Fibroblast of the aortic adventitia (primary cell): ENCODE measurements around the gene TMEM234.

DNA sequence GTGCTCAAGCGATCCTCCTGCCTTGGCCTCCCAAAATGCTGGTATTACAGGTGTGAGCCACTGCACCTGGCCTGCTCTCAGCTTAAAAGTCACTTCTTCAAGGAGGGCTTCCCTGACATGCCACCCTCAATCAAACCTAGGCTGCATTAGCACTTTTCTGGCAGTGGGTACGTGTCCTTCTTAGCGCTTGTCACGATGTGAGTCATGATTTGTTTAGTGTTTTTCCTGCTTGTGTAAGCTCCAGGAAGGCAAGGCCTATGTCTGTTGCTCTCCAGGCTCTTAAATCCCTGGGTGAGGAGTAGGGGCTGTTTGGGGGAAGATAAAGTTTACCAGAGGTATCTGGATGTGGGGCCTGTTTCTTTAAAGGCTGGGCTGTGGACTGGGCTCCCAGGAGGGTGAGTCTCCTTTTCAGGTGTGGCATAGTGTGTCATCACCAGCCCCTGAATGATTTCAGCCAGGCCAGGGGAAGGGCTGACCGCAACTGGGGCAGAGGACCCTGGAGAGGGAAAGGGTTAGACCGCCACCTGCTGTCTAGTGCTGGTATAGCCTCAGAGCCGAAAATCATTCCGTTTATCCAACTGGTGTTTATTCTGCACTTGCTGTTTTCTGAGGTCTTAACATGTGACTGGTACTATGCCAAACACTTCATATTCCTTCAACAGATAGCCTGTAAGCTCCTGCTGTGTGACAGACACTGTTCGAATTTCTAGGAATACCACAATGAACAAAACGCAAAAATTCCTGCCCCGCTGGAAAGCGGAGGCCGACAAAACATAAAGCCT is 9.6 kb downstream of the SERINC2 start:
- CAGE, long polyA plus RNA = no peak

DNA sequence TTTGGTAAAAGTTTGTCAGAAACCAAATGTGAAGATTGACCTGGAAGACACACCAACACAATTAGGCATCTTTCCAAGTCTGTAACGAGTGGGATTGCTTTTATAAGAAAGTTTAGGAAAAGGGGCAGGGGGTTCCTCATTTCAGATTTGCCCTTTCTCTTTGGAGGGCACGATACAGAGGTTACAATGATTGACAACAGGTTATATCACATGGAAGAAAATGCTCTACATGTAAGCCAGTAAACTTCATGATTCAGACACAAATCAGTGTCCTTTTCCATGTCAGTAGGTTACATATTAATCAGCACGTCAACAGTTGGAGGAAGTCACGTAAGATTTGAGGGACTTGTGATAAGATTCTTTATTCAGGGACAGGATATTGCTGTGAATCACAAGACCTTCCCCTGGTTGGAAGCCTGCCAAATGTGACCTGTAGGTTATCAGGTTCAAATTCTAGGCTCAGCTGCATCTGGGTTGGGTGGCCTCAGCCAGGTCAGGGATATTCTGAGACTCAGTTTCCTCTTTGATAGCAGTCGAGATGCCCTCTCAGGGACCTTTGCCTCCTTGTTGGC is 31.7 kb downstream of the SERINC2 start:
- CAGE, long polyA plus RNA = no peak

DNA sequence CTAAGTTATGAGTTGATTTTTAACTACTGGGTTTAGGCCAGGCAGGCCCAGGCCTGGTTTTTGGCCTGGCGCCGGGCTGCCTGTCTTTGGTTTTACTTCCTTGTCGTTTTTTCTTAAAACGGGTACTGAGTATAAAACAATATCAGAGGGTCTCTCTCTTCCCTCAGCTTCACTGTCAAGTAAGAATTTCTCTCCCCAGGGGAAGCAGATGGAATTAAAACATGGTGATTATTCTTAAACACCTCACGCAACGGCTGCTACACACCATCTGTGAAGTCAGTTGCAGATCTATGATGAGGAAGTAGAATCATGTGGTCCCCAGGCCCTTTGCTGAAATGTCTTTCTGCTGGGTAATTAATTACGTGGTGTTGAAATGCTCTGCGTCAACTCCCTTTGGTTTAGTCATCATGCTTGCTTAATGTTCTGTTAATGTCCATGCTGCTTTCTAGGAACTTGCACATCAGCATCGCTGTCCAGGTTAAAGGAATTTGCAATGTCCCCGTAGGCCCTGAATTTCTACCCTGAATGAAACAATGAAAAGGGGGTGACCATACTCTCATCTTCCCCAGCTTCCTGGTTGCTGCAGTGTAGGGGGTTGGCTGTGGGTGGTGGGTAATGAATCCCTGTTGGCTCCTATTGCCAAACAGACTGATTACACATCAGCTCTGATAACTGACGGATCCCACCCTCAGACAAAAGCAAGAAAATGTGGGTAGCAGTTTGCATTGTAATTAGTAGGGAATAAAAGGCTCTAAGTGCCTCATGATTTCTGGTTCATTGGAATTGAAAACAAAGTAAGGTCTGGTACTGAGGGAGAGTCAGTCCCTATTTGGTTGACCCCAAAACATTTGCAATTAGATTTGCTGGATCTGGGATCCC is 70.4 kb downstream of the SERINC2 start:
- CAGE, long polyA plus RNA = no peak

GRCh38 chr1:31501269-31501692 is 75.0 kb upstream of the TINAGL1 start:
- CAGE, long polyA plus RNA = no peak

DNA sequence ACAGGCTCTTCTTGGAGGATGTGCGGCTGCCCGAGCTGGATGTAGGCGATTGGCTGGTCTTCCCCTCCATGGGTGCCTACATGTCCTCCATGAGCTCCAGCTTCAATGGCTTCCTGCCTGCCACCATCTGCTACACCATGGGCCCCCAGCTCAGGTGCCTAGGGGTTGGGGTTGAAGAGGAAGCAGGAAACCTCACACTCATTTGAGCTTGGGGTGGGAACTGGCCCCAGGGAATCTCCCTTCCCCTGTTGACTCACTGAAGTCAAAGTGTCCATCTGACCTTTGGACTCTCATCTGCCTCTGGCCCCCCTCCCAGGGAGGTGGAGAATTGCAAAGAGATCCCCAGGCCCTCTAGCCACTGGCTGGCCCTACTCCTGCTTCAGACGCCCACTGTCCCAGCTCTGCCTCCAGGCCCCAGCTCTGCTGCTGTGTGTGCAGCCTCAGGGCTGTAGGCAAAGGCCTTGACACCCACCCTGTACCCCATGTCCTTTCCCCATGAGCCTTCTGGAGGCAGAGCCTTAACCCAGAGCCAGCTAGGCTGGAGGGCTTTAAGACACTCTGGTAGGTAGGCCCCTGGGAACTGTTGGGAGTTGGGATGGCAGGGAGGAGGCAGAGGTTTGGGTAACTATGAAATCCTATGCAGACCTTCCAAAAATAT is 67.1 kb upstream of the TINAGL1 start:
- CAGE, long polyA plus RNA = no peak

GRCh38 chr1:31548892-31549488 is 27.3 kb upstream of the TINAGL1 start:
- CAGE, long polyA plus RNA = no peak

DNA sequence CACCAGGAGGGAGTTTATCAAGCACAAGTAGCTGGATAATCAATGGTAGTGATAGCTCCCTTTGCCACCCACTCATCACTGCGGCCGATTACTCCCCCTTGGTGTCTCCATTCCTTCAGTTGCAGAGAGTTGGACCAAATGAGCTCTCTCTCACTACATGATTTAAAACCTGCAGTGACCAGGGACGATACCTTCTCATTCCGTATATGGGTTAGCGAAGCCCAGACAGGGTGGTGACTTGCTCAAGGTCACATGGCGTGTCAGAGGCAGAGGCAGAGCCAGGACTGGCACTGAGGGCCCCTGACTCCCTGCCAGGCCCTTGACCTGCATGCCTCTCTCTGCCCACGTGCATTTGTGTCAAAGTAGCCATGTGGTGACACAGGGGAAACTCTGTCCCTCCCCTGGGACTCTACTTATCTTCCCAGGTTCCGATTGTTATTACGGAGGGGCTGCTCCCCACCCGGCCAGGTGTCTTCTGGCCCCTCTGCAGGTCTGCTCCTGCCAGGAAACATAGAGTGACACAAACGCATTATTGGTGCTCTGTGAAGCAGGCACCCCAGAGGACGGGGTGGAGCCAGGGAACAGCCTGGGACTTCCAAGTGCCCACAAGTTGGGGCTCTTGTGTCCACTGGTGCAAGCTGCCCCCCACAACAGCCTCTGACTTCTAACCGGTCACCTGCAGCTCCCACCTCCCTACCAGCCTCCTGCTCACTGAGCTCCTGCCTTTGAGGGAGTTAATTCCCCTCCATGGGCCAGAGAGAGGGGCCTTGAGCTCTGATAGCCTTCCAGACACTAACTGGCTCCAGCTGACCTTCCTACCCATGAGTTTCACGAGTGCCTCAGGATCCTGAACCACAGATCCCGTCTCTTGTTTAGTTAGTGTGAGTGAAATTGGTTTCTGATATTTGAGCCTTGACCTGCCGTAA is 7.3 kb upstream of the TINAGL1 start:
- CAGE, long polyA plus RNA = no peak

DNA sequence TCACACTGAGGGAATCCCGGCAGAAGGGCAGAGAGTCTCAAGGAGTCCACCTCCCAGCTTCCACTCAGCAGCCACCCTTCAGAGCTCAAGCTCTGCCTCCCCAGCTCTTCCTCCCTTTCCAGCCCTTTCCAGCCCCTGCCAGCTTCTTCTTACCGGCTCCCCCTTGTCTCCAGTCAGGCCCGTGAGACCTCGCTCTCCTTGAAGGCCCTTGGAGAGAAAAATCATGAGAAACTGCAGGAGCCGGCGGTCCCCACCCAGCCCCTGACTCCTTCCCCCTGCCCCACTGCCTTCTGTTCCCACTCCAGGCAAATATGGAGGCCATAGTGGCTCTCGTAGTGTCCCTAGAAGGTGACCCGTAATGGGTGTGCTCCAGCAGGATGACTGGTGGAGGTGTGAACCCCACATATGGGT is 24.0 kb upstream of the PEF1 start:
- CAGE, long polyA plus RNA = no peak

DNA sequence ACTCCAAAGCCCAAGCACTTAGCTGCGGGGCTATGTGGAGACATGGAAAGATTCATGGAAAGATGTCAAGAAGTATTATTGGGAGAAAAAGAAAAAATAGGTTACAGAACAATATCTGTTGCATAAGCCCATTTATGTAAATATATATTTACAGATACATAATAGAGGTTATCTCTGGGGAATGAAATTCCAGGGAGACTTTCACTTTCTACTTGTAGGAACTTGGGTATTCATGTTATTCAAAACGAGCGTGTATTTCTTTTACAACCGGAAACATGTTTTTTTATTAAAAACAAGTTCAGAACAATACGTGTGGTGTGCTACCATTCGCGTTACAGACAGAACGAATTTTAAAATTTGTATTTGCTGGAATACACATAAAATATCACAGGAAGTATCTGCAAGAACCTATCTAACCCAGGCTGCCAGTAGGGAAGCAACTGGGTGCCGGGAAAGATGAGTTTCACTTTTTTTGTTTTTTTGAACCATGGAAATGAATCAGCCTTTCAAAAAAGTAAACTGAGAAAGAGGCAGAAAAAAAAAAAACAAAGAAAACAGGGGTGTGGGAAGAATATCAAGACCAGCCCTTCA is 13.3 kb downstream of the SPOCD1 start:
- CAGE, long polyA plus RNA = no peak

DNA sequence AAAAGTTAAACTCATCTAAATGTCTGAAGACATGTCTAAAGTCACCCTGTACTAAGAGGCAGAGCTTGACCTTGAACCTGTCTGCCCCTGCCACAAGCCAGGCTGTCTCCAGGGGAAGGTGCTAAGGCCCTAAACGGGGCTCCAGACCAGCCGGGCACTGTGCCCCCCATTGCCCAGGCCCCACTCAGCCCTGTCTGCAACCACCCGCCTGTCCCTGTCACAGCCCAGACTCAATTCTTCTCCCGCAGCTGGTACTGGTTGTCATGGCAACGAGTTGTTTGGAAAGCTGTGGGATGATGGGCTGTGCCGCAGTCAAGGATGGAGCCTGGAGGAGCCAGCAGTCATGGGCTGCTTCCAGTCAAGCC is 4.3 kb downstream of the SPOCD1 start:
- CAGE, long polyA plus RNA = no peak

DNA sequence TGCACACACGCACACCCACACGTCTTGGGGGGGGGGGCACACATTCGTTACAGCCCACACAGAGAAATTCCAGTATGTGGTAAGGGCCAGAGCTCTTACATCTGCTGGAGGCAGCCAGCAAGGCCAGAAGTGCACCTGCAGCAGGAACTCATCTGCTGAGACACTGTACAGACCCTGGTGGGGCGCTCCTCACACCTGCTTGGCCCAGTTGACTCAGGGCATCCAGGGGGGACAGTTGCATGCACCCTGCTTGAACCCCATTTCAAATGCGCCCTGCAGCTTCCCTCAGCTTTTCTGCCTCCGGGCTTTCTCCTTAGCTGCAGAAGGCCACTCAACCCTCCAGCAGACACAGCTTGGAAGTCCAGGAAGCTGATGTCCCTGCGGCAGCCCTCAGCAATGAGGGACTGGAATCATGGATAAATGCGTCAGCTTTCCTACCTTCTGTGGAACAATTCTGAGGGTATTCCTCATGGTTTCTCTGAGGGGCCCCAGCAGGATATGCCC is 32.9 kb upstream of the SPOCD1 start:
- CAGE, long polyA plus RNA = no peak

DNA sequence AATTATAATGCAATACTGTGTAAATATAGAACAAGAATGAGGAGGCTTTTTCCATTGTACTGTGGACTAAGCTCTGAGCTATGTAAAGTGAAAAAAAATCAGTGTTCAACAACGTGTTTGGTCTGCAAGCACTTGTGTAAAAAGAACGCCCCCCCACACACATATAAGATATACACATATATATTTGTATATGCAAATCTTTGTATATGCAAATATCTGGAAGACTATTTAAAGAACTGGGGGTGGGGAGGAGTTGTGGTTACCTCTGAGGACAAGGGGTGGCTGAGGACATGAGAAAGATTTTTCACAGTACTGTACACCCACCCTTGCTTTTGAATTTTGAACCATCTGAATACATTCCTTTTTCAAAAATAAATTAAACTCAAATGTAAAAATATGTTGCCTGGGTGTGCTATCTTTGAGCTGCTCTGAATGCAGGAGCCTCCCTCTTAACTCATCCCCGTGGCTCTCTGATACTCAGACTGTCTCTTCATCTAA is 57.0 kb downstream of the PTP4A2 start:
- CAGE, long polyA plus RNA = no peak

DNA sequence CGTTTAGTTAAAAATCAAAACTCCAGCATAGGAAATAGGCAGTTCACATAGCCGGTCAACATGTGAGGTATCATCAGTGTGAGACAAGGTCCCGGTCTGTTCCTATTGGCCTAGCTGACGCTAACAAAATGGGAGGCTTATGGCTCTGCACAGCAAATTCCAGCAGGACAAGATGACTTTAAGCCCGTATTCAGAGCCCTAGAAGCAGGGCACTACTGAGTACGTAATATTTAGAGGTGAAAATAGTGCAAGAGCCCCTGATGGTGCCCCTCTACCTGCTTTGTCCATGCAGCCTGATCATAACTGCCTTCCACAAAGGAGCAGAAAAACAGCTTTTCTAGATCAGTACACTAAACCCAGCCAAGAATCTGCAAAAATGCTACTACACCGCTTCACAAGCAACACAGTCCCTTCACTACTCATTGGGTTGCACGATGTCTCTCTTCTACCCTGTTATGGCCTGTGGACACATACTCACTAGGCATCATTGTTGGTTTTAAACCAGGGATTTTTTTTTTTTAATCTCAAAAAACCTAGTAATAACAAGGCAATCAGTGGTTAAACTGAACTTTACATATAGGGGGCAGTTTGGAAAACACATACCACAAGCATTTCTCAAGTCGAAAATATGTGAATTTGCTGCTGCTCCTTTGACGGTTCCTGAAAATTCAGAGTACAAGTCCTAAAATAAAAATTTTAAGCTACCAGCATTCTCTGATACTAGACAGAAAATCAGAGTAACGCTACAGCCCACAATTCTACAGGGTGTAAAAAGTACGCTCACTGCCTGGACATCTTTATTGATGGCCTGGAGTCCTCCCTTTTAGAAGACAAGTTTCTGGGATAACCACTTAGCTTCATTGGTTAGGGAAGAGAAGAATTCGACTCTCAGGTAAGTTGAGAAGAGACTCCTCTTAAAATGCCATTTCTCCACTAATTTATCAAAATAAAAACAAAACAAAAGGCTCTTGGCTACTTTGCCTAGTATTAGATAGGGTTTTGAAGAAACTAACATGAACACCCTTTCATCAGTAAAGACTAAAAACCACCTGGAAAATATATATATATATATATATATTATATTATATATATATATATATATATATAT is 30.8 kb downstream of the PTP4A2 start:
- CAGE, long polyA plus RNA = no peak

GRCh38 chr1:31908208-31909220 is 29.7 kb downstream of the PTP4A2 start:
- CAGE, long polyA plus RNA = no peak

GRCh38 chr1:31934635-31935625 is 3.2 kb downstream of the PTP4A2 start:
- CAGE, long polyA plus RNA = no peak

- CAGE, long polyA plus RNA = no peak
Measured at GRCh38 chr1:31954583-31955280, 16.6 kb upstream of the PTP4A2 start.

- CAGE, long polyA plus RNA = no peak
Measured at GRCh38 chr1:31984682-31985389, 28.8 kb upstream of the KHDRBS1 start.

- CAGE, long polyA plus RNA = no peak
Measured at GRCh38 chr1:32037680-32038023, 24.0 kb downstream of the KHDRBS1 start.

DNA sequence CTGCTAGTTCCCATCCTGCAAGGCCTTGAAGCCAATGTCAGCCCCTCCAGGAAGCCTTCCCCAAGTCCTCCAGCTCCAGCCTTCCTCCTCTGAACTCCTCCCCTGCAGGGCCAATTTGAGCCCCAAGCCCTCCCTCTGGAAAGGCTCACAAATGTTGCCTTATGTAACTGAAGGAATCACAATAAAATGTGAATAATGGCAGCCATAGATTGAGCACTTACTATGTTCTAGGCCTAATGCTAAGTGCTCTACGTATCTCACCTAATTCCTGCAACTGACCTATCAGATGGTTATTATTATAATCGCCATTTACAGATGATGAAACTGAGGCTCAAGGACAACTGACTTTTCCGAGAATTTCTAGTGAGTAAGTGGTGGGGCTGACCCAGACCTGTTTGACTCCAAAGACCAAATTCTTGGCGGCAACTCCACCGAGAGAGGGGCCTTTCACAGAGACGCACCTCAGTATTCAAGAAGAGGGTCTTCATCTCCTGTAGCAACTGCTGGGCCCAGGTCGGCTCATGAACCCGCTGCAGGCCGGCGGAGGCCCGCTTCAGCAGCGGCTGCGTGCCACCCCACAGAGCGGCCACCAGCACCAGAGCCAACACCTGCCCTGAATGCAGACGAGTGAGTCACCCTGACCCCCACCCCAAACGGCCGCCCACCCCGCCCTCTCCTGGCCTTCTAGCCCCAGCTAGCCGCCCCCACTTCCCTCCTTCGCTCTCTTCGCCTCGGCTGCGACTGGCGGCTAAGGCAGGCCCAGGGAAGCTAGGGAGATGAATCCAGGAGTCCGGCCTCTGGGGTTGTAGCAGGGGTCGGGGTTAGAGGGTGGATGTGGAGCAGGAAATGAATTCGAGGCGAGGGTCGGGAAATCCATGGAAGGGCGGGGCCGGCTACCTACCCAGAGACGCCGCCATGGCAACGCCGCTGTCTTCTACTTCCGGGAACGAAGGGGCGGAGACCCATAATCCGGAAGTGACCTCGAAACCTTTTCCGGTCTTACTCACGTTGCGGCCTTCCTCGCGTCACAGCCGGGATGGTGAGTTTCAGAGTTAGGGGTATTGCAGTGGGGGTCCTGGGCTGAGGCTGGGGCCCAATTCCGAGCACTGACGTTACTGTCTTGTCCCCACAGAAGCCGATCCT is at the start of gene TMEM234:
Gene TMEM234, minus strand, starts transcription at position 948 of the 1,143 bp plus-strand sequence.
- CAGE, long polyA plus RNA = no peak

- CAGE, long polyA plus RNA = no peak
Measured at GRCh38 chr1:32248012-32249031, 1.3 kb downstream of the FAM167B start.